ENCODE results near the genes FAIM and PRR23C.

GRCh38 chr3:138381955-138382578 lies 33.7 kb downstream of the MRAS start:
- RAMPAGE, long total RNA = no peak
- RRBS = no CpG with 5 or more reads among the region's 3 CpGs

DNA sequence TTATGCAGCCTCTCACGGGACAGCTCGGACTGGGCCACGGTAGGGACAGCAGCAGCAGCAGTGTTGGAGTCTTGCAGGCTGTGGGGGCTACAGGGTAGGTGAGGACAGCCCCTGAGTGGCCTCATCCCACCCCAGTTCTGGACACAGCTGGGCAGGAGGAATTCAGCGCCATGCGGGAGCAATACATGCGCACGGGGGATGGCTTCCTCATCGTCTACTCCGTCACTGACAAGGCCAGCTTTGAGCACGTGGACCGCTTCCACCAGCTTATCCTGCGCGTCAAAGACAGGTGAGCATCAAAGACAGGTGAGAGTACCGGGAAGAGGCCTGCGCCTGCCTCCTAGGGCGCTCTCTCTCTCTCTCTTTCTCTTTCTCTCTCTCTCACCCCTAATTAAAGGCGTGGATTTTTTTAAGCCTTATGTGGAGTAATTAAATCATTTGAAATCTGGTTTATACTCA lies 37.2 kb upstream of the ESYT3 start:
- RAMPAGE, long total RNA = no peak
- RRBS = no CpG with 5 or more reads among the region's 17 CpGs

DNA sequence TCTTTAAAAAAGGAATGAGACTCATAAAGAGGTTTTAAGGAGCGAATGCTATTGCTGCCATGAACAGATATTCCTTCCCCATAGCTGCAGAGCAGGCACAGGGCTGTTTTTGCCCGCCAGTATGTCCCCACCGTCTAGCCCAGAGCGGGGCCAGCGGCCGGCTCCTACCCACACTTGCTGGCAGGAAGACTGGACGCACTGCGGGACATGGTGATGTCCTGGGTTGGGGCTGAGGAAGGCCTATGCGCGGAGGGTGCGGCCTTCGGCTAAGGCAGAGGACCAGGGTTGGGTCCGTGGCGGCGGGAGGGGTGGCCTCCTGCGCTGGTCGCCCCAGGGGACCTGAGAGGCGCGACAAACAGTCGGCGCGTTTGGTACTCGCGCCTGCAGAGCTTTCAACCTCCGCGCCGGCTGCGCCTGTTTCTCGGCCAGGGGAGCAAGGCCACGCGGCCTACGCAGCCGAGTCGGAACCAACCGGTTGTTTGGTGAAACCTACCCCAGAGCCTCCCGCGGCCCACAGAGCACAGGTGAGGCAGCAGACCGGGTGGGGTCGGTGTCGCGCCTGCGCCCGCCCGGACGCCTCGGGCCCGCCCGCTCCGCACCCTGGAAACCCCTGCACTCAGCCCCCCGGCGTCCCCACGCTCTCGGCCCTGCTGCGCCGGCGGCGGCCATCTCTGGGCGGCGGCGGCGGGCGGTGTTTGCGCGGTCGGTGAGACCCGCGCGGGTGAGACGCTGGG lies at the start of gene FAIM:
Gene FAIM (plus strand): TSS at position 358 of the 734 bp plus-strand sequence.
- RAMPAGE, long total RNA = start-site peak on the plus strand centred at position 316 of the sequence, 291 bp wide, 512 and 115 reads in 2 replicates; start-site peak on the plus strand centred at position 655 of the sequence, 47 bp wide, 371 and 37 reads in 2 replicates
- RRBS = 2% methylated on average over 31 of the region's 69 CpGs

GRCh38 chr3:138657310-138657877 lies 48.8 kb downstream of the FAIM start:
- RAMPAGE, long total RNA = no peak
- RRBS = no CpG with 5 or more reads among the region's 2 CpGs

GRCh38 chr3:138688804-138689430 lies 80.3 kb downstream of the FAIM start:
- RAMPAGE, long total RNA = no peak
- RRBS = no CpG with 5 or more reads among the region's 9 CpGs

DNA sequence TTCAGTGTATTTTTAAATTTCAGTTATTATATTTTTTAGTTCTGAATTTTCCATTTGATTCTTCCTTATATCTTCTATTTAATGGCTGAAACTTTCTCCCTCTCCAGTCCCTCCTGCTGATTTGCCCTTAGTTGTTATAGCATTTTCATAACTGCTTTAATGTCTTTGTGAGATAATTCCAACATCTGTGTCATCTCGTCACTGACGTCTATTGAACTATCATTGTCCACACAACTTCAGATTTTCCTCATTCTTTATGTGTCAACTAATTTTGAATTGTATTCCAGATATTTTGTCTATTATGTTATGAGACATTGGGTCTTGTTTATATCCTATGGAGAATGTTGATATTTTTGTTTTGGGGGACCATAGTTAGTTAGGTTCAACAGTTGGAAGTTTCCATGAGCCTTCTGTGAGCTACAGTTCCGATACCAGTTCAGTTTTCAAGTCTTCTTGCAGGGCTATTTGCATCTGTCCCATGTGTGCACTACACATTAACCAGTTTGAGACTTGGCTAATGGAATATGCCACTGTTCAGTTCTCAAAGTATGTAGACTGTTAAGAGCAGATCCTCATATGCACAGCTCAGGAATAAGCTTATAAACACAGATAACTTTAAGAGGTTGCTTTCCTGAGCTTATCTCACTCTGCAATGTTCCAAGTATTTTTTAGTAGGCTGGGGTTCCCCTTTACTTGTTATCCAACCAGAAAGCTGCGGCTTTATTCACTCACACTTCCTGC lies 108.9 kb downstream of the PIK3CB start:
- RAMPAGE, long total RNA = no peak
- RRBS = no CpG with 5 or more reads among the region's 4 CpGs

DNA sequence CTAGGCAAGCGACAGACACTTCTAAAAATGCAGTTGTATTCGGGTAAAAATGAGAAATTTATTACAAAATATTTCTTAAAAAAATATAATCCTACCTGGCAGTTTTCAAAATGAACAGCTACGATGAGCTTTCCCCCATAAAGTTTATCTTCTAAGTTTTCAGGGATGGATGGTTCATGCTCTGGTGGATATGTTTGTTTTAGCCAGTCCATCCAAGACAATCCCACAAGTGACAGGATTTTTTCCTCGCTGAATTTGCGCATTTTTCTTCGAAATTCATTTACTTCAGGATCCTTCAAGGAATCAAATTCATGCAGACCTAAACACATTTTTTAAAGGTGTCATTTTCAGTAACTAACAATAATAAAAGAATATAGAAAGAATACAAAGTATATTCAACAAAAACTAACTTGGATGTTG lies 92.3 kb downstream of the PIK3CB start:
- RAMPAGE, long total RNA = no peak
- RRBS = no CpG with 5 or more reads among the region's 6 CpGs

DNA sequence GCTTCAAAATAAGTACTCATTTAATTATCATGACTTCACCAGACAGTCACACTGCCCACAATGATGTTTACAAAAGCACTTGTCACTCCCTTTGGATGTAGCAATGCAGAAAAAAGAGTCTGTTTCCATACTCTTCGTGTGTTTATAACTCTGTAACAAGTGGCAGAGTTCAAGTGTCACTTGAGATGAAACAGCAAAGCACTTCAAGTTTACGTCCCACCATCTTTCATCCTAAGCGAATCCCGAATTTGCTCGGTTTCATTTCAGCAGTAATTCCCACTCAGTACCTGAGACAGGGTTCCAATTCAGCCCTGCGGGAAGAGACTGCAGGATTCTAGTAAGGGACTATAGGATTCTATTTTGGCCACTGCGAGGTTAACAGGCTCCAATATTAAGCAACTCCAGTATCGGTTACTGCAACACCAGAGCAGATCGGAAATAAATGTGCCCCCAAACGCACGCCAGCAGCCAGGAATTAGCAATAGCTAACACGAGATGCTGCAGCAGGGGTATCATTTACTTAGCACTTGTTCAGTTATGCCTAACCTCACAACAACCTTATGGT lies 1.1 kb downstream of the PIK3CB start:
- RAMPAGE, long total RNA = no peak
- RRBS = no CpG with 5 or more reads among the region's 12 CpGs

DNA sequence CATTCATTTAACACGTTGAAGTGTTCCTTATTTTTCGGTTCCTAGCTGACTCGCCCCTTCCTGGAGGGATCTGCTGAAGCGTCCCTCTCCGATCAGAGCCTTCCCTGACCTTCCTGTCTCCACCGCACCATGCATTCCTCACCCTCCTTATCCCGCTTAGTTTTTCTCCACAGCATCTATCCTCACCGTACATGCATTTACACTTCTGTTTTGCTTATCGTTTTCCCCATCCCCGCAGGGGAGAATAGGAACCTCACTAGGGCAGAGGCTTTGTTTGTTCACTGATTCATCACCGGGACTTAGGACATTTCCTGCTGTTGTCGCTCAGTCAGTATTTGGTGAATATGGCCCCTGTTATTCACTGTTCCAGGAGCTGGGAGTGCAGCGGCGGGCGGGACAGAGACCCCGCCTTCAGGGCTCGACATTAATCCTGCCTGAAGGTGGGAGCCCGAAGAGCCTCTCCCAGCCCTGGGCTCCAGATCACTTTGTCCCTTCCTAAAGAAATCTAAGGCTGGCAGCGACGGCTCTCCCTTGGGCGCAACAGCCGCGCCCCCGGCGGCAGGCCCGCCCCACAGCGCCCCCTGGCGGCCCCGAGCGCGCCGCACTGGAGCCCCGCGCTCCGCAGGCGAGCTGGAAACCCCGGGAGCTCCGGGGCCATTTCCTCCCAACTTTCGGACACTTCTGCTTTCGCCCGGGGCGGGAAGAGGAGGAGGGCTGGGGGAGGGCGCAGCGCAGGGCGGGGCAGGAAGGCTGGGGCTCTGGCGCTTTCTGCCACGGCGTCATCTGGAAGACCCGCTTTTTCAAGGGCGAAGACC lies 31.7 kb downstream of the FOXL2 start:
- RAMPAGE, long total RNA = no peak
- RRBS = 2% methylated on average over 13 of the region's 50 CpGs

DNA sequence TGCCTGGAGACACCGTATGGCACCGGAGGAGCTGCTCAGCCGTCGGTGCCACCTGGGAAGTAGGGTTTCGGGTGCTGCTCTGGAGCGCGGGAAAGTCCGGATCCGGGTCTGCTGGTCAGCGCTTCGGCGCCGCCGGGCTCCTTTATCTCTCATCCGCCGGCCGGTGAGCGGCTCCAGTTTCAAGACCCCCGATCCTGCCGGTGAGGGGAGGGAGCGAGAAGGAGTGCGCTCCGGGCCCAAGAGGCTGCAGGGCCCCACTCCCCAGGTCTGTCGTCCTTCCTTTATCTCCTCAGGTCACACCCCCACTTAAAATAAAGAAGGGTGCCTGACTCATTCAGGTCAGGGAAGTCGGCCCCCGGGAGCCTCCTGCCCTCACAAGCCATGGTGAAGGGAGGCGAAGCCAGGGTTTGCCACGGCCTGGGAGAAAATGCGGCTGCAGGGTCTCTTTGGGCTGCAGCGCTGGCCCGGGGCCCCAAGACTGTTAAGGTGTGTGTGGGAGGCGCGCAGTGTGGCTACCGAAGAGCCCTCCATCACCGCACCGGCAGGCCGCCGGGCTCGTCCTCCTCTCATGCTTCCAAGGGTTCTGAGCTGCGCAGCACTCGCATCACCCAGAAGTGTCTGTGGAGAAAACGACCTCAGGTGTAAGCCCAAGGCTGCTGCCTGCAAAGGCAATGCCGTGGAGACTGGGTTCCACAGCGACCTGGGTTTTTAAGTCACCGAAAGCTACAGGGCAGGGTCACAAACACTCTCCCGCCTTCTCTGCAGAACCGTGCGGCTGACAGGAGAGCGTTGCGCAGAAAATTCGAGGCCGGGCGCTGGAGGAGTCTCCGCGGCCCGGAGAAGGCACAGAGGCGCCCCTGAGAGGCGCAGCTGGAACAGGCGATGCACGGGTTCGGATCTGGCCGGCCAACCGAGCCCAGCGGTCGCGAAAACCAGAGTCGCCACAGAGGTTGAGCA lies 8.8 kb downstream of the FOXL2 start:
- RAMPAGE, long total RNA = no peak
- RRBS = 3% methylated on average over 24 of the region's 67 CpGs

DNA sequence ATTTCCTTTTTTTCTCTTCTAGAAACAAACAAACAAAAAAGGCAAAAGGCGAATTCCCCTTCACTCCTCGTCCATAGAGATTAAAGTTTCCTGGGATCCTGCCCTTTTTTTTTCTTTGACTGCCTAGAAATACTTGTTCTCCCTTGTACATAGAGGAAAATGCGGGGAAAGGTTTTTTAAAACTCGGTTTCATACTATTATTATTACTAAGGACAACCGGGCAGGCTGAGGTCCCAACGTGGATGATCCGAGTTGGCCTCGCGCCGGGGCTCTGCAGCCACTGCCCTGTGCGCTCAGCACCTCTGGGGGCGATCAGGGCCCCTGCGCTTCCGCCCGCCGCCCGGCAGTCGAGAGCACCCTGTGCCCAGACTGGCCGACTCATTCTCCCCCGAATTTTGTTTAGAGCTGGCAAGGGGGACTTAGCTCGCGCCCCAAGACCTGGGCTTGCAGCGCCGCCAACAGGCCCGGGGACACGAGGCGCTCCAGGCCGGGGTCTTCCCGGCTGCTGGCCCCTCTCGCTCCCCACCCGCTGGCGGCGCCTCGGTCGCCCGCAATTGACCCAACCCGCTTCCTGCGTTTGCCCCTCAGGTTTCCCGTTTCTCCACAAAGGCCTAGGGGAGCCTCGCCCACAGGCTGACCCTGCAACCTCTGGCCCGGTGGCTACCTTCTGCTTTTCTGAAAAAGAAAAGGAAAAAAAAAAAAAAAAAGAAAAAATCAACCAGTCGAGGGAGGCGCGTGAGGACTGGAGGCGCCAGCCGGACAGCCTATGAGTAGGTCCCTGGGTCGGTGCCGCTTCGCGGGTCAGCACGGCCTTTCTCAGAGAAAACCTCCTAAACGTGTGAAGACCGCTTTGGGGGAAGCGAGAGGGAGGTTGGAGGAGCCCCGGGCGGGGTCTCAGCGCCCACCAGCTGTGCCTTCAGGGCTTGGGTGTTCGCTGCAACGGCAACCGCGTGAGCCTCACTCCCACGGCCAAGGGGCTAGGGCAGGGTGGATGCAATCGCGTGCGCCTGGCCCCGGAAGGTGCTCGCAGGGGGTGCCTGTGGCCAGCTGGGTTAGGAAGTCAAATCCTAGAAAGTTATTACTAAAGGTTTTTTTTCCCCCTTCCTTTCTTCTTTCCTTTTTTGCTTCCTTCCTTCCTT lies 7.3 kb downstream of the FOXL2 start:
- RAMPAGE, long total RNA = no peak
- RRBS = 9% methylated on average over 20 of the region's 67 CpGs

DNA sequence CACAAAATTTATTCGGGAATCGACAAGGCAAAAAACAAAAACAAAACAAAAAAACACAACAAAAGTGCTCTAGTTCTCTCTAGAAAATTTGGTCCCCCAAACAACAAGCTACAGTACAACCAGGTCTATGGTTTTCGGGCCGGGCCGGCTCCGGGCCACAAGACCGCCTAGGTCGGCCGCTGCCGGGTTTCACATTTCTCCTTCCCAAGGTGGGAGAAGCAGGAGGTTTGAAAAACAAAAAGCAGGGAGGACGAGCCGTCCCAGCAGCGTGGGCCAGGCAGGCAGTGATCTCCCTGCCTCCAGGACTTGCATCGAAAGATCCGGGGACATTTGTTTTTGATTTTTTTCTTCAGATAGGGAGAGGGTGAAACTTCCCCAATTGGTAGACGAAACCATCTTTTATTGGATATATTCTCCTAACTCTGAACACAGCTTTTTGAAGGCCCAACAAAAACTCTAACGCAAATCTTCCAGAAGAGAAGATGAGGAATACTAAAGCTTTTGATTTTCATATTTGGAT lies 2.6 kb downstream of the FOXL2 start:
- RAMPAGE, long total RNA = no peak
- RRBS = no CpG with 5 or more reads among the region's 17 CpGs

DNA sequence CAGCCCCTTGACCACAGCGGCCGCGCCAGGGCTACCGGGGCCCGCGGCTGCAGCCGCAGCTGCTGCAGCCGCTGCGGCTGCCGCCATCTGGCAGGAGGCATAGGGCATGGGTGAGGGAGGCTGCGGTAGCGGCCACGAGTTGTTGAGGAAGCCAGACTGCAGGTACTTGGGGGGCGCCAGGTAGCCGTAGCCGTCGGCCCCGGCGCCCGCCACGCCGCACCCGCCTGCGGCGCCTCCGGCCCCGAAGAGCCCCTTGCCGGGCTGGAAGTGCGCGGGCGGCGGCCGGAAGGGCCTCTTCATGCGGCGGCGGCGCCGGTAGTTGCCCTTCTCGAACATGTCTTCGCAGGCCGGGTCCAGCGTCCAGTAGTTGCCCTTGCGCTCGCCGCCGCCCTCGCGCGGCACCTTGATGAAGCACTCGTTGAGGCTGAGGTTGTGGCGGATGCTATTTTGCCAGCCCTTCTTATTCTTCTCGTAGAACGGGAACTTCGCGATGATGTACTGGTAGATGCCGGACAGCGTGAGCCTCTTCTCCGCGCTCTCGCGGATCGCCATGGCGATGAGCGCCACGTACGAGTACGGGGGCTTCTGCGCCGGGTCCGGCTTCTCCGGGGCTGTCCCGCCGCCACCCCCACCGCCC lies 840 bp downstream of the FOXL2 start:
- RAMPAGE, long total RNA = no peak
- RRBS = 5% methylated on average over 32 of the region's 74 CpGs

DNA sequence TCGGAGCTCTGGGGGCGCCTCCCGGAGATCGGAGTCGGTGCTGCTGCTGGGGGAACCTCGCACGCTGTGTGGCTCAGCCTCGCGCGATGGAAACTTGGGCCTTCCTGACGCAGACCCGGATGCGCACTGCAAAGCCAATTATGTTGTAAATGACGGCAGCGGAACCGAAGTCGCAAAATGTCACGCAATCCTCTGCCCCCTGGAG lies at the start of gene PRR23C:
Gene PRR23C (minus strand): TSS at position 145 of the 205 bp plus-strand sequence.
- RAMPAGE, long total RNA = no peak
- RRBS = no CpG with 5 or more reads among the region's 18 CpGs

DNA sequence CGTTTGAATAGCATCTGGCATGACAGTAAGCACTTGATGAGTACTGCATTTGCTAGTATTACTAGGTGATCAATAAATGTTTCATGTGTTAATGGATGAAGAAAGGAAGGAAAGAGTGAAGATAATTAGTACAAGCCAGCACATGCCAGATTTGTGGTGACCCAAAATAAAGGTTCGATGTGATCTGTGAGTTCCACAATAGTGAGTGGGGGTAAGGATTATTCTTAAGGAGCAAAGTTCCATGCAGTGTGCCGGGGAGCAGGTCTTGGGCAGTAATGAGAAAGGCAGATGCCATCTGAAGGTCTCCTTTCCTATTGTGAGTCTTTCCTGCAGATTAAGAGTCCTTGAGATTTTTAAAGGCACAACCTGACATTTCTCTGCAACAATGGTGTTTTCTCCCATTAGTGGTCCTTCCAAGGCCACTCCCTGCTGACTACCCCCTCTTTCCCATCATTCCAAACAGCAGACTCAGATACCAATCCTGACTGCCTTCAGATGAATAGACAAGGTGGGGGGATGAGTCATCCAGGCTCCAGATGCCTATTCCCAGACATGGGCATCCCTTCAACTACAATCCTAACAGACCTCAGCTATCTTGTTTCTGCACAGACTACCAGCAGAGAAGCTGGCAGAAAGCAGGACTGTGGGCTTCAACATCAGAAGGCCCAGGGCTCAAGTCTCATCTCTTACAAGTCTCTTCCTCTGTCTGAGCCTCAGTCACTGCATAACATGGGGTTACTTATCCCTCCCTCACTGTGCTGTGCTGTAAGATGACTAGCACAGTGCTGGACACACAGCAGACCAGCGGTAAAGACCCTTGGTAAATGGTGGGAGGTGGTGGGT lies 2.3 kb downstream of the RBP1 start:
- RAMPAGE, long total RNA = no peak
- RRBS = no CpG with 5 or more reads among the region's 4 CpGs

- RAMPAGE, long total RNA = no peak
- RRBS = no CpG with 5 or more reads among the region's 3 CpGs
Measured at GRCh38 chr3:140505165-140505789, 172.6 kb upstream of the TRIM42 start.

DNA sequence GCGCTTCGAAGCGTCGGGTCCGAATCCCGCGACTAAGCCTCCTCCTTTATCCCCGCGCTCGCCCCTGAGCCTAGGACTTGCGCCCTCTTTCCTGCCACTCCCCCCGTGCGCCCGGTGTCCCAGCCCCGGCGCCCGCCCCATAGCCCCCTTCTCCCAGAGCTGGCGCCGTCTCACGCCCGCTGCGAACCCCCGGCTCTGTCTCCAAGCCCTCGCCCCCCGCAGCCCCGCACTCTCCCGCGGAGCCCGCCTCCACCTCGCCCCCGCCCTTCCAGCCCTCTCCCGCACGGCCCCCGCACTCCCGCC lies 387 bp downstream of the PXYLP1 start:
- RAMPAGE, long total RNA = no peak
- RRBS = 4% methylated on average over 9 of the region's 35 CpGs

GRCh38 chr3:141238149-141238655 lies 6.6 kb downstream of the PXYLP1 start:
- RAMPAGE, long total RNA = no peak
- RRBS = no CpG with 5 or more reads among the region's 12 CpGs

- RAMPAGE, long total RNA = no peak
- RRBS = no CpG with 5 or more reads among the region's 4 CpGs
Measured at GRCh38 chr3:141366282-141367002, 1.9 kb upstream of the ZBTB38 start.

GRCh38 chr3:141401991-141402447 lies 33.7 kb downstream of the ZBTB38 start:
- RAMPAGE, long total RNA = no peak
- RRBS = 4% methylated on average over 20 of the region's 47 CpGs

Data from cardiac muscle cell (in vitro differentiated cells and primary cell).